Left colon (tissue), 1 donor: ENCODE data around the genes PDK3, MAGEB6B, DCAF8L2 and TMEM47.

DNA sequence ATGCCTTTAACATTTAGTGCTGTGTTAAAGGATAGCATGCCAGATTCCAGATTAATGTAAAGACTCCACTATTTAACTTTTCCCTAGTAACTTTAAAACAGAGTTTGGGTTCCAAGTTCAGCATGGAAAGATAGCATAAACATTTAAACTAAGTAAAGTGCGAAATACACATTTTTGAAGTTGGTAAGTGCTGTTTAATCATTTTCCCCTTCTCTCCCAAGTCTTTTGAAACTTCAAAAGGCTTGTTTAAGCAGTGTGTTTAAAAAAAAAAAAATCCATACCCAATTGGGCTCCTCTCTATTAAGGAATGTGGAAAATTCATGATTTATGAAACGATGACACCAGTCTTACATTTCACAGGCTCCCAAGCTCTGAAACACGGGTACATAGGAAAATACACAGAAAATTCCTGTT, 1.1 kb upstream of the ZFX start:
- PRO-cap: no peak

- PRO-cap: no peak
Observed at GRCh38 chrX:24231050-24231591, 81.6 kb downstream of the ZFX start.

DNA sequence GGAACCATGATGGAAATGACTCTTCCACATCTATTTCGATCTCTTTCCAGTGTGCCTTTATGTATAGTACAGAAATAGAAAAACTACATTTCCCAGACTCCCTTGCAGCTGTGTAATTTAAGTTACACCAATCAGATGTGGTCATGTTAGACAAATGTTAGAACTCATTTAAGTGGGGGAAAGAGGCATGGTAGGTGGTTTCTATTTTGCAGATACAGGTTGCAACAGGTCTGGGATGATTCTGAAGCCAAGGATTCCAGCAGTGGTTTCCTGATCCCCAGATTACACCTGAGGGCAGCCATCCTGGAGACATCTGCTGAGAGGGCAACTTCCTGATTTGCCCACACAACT, 38.7 kb upstream of the PDK3 start:
- PRO-cap: no peak

- PRO-cap: bidirectional peak, plus-strand start at chrX:24465341, minus-strand start at chrX:24465046
Observed at GRCh38 chrX:24464961-24465592, at the start of gene PDK3. Gene PDK3, plus strand, starts transcription at chrX:24465286.

DNA sequence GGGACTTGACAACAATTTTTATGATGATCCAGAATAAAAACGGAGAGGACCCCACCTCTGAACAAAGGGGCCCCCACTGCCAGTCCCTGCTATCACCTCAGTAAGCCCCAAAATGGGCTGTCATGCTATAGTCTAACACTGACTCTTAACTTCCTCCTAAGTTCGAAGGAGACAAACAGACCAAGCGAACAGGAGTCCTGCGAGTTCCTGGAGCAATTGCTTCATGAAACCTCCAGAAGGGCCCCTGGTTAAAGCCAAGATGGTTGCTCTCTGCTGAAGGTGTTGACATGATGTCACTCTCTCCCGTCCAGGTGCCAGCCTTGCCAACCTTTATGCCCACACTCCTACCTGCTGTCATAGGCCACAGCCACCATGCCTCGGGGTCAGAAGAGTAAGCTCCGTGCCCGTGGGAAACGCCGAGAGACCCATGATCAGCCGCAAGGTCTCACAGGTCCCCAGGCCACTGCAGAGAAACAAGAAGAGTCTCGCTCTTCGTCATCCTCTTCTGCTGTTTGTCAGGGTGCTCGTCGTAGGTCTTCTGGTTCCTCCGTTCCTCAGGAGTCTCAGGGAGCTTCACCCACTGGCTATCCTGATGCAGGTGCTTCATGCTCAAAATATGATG, at the start of gene MAGEB6B:
Gene MAGEB6B (plus strand): TSS at position 373 of the 622 bp plus-strand sequence.
- PRO-cap: no peak

GRCh38 chrX:27590051-27590592, at the start of gene DCAF8L2:
Gene DCAF8L2, plus strand, starts transcription at chrX:27590344.
- PRO-cap: no peak

DNA sequence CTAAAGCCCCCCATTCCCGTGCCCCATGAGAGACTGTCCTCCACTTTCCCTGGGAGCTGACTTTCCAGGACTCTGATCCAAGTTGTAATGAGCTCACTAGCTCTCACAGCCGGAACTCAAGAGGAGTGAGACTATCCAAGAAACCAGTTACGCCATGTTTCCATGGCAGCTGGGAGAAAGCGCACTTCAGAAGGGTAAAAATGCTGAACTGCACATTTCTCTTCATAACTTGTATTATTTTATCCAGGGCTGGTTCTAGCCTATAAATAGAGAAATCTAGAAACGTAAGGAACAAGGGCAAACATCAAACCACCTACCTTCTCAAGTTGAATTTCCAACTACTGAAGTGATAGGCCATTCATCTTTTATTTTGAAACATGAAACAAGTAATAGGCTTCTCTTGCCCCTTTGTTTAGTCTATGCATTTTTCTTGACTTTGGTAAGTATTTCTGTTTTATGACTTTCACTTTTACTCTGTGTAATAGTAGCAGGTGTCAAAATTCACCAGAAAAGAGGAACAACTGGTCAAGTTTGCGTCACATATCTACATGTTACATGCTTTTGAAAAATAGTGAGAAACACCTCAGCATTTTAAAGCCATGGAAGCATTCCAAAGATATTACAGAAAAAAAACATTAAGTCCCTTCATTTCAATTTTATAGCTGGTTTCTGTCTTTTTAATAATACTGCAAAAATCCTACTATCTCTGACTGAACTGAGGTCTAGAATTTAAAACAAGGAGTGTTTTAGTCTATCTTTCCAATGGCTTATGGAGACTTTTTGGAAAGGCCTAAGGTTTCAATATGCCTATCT, 157.0 kb upstream of the FTHL17 start:
- PRO-cap: no peak

DNA sequence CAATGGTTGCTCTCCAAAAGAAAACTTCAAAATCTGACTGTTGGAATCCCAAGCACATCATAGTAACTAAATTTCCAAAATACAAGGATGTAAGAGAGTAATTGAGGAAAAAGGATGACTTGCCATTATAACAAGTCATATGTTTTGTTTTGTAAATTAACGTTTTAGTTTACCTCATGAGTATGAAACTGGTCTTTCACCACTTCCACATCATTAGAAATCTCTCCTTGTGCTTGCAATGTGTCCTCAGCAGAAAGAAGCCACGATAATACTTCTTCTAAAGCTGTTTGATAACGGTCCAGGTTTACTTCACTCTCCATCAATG, 566.6 kb downstream of the DMD start:
- PRO-cap: no peak

DNA sequence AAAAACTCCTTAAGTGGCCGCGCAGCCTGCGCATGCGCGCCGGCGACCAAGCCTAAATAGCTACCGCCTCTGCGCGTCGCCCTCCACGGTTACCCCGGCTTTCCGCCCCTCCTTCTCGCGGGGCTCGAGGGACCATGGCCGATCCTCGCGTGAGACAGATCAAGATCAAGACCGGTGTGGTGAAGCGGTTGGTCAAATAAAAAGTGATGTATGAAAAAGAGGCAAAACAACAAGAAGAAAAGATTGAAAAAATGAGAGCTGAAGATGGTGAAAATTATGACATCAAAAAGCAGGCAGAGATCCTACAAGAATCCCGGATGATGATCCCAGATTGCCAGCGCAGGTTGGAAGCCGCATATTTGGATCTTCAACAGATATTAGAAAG, 170.1 kb downstream of the DMD start:
- PRO-cap: no peak

- PRO-cap: no peak
Observed at GRCh38 chrX:33104283-33104673, 107.1 kb downstream of the DMD start.

GRCh38 chrX:33195082-33195908, 16.1 kb downstream of the DMD start:
- PRO-cap: no peak

DNA sequence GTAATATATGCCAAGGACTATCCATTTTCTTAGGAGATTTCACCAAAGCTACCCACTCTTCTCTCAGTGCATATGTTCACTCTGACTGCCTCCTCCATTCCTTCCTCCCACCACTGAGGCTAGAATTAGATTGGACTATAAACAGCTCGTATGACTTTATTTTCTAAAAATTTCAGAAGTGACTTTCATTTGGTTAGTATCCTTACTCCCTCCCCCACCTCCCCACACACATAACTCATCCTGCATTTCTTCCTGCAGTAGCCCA, 405.0 kb downstream of the FAM47A start:
- PRO-cap: no peak

DNA sequence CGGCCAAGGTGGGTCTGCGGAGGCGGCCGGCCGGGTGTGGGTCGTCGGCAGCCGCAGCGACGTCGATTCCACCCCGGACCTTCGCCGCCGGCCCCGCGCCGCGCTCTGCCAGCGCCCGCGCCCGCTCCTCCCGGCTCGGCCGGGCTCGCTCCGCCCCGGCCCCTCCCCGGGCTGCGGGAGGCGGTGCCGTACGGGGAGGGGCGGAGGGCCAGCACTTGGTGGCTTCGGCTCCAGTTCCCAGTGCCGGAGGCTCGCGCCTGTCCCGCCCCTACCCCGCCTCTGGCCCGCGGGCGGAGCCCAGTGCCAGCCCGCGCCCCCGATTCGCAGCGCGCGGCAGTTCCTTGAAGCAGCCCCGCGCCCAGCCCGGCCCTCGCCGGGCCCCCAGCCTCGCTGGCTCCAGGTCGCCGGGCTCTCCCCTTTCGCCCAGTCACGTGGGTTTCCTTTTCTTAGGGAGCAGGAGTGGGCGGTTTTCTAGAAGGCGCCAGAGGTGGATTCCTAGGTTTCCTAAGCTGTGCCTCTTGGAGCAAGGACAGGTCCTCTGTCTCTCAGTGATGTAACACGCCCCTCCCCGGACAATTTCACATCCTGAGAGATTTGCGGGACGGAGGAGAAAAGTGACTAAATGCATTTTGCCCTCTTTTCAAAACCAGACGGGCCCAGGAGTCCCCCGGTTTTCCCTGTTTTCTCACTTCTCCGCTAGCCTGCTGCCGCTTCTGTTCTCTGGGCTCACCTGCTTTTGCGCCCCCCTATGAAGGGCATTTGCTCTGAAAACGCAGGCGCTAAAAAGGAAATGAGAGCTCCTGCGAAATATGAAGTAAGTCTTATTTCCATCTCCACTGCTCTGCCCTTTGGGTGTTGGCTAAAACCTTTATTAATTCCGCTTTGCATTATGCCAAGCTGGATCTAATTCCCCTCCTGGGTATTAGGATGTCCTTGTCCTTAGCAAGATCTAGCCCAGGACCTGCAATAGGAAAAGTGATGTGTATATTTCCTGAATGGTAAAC, at the start of gene TMEM47:
Gene TMEM47 (minus strand): TSS at position 107 of the 1,004 bp plus-strand sequence.
- PRO-cap: bidirectional peak, plus-strand start at position 233 of the sequence, minus-strand start at position 107 of the sequence

DNA sequence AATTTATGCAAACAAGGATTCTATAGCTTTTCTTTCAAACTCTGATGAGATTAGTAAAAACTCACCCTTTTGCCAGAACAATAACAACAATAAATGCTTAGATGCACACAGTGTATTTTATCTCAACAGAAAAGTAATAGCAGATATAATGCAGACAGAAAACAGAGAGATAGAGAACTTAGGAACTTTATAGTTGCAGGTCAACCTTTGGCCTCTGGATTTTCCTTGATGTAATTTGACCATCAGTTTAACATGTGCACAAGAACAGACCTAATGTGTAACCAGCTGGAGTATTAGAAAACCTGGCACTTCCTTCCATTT, 358.6 kb upstream of the MAGEB16 start:
- PRO-cap: no peak

DNA sequence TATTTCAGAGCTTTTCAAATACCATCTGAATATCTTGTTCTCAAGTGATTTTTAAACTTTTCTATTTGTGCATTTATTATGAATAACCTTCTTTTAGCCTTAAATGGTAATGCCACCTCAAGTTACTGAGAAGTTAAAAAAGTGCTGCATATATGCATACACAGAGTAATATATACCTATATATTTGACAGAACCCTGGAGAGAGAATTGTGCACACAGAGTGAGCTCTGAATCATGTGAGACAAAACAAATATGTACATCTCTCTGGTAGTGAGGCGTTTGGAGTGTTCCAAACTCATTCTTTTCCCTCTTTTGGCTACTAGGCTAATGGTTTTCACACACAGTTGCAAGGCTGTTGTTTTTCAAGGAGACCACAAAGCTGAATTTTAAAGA, 46.0 kb downstream of the CFAP47 start:
- PRO-cap: unidirectional peak, plus-strand start at position 265 of the sequence

GRCh38 chrX:36626894-36627418, 381.2 kb upstream of the FAM47C start:
- PRO-cap: no peak

GRCh38 chrX:38347235-38347598, 5.2 kb upstream of the OTC start:
- PRO-cap: no peak

DNA sequence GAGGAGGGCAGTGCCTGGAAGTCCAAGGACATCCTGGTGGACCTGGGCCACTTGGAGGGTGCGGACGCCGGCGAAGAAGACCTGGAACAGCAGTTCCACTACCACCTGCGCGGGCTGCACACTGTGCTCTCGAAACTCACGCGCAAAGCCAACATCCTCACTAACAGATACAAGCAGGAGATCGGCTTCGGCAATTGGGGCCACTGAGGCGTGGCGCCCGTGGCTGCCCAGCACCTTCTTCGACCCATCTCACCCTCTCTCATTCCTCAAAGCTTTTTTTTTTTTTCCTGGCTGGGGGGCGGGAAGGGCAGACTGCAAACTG, 4.0 kb downstream of the MID1IP1 start:
- PRO-cap: no peak

DNA sequence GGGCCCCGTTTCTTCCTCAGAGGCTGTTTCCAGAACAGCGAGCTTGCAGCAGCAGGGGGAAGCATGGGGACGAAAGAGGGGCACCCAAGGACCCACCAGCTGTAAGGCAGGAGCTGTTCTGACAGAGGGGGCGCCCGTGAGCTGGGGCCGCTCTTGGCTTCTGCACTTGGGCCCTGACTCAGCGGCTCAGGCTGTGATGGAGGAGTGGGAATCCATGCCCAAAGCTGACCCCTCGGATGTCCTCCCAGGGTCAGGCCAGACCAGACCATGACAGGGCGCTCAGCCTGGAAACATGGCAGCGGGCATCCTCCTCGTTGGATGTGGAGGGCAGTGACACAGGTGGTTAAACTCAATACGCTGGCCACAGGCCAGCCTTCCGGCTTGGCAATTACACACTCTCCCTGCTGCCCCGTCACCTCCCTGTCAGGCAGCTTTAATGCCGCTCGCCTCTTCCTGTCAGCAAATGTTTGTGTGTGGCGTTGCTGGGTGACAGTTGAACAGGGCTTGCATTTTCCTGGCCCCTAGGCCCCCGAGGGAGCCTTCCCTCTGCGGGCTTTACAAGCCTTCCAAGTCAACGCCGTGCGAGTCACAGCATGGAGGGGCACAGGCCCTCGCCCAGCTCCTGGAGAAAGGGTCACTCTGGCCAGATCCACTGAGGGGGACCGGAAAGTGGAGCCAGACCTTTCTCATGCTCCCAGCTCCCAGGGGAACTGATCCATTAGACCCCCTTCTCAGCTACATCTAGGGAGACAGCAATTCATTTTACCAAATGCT, 620.1 kb downstream of the BCOR start:
- PRO-cap: no peak

- PRO-cap: no peak
Observed at GRCh38 chrX:39518465-39519495, 579.0 kb downstream of the BCOR start.